Pulmonary artery (tissue), 1 donor: ENCODE measurements around a stretch of chr5.

DNA sequence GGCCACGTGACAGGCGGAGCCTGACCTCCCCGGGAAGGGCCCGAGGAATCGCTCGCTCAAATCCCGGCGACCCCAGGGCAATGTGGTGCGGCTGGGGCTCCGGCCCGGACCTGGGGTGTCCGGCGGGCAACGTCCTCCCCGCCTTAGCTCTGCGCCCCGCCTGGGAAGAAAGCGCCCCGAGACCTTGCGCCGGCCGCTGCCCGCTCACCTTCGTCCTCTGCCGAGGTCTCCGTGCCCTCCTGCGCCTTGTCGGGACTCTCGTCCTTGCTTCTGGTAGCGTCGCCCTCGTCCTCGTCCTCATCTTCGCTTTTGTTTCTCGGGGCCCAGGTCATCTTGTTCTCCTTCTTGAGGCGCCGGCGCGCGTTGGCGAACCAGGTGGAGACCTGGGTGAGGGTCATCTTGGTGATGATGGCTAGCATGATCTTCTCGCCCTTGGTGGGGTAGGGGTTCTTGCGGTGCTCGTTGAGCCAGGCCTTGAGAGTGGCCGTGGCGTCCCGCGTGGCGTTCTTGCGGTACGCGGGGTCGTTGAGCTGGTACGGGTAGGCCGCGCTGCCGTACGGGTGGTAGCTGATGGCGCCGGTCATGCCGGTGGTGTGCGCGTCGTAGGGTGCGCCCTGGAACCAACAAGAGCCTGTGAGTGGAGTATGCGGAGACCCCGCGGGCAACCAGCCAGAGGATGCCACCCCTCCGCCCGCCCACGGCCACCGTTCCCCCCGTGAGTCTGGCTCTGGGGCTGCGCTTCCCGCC lies 2.1 kb downstream of the IRX2 start:
- PRO-cap: no peak

GRCh38 chr5:2754367-2755557 lies 3.3 kb upstream of the IRX2 start:
- PRO-cap: no peak

DNA sequence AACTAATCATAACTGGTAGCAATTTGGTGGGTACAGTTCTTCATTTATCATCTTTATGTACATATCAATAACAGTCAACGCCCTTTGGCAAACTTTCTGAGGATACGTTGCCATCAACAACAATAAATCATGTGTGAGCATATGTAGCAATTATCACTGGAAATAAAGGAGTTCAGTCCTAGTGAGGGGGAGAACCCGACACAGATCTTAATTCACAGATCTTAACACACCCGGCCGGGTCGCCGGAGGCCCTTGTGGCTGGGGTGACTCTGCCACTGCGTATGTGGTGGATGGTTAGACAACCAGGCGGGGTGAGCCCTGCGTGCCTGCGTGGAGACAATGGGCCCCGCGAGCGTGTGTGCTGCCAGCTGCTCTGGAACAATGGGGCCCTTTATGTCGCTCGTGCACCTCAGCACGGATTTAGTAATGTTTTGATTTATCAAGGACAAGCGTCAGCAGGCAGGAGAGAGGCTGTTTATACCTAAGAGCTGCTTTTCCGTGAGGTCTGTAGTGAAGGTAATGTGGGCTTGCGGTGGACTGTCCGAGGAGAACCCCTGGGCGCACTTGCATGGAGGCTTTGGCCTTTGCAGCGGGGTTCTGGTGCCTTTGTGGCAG lies 284.7 kb upstream of the IRX1 start:
- PRO-cap: no peak

DNA sequence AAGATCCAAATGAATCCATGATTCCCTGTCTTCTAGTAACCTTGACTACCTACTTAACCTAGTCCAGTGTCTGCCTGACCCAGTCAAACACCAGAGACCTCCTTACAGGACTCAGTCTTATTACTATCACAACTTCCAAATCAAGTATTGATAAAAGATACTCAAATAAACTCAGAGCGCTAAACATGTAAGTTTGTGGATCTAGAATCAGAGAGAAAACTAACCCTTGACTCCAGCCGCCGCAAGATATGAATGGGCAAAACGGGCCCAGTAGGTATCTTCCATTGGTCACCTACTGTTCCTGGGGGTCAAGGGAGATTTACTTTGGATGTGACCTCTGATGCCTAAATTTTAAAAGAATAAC lies 374.4 kb upstream of the ADAMTS16 start:
- PRO-cap: no peak

GRCh38 chr5:6430297-6430796 lies 18.3 kb upstream of the UBE2QL1 start:
- PRO-cap: no peak

DNA sequence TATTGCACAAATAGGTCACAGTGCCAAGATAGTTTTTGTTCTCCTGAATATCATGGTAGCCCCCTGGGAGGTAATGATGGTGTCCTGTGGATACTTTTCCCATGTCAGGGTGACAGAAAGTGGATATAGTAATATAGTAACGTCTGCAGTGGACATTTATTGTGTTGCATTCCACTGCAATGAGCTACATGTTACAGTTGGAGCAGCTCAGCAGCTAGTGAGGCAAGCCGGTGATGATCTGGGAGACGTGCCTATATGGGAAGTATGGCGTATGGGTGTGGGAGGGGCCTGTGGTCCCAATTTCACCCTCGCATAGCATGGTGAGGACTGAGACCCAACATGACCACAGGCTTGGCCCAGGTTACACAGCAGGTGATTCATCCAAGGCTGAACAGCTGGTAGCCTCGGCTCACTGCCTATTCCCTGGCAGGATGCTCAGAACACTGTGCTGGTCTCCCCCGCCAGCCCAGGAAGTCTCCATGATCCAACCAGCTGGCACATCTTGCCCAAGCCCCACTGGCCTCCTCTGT lies 81.6 kb downstream of the NSUN2 start:
- PRO-cap: no peak

DNA sequence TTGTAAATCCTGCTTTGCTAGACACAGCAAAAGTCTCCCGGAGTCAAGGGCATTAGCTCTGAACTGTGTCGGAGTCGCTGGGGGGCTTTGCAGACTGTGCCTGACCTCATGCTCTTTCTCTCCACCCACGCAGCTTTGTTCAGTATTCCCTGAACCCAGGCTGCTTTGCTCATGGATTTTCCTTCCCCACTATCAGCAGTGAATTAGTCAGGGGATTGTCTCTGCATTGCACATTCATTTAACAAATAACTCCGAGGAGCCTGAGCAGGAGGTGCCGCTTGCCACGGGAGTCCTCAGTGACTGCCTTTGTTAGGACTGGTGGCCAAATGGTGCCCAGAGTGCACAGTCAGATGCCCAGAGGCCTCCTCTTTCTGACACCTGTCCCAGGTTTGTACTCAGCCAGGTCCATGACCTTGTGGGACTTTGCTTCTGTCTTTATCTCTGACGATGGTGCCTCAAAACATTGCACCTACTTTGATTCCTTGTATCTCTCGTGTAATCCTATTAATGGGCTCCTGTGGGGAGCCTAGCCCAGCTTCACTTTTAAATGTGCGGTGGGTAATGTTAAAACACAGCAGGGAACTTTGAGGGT lies 4.3 kb downstream of the SRD5A1 start:
- PRO-cap: no peak

GRCh38 chr5:7991015-7991678 lies 122.2 kb downstream of the MTRR start:
- PRO-cap: no peak

GRCh38 chr5:9015218-9015417 lies 530.8 kb downstream of the SEMA5A start:
- PRO-cap: unidirectional peak, minus-strand start at chr5:9015290

GRCh38 chr5:10303459-10304242 lies 4.1 kb downstream of the CMBL start:
- PRO-cap: no peak

- PRO-cap: no peak
These were observed 14.2 kb upstream of the MARCHF6 start for GRCh38 chr5:10339069-10339856.

GRCh38 chr5:10373066-10373874 lies 19.8 kb downstream of the MARCHF6 start:
- PRO-cap: no peak

GRCh38 chr5:10423002-10423635 lies 18.6 kb upstream of the ROPN1L start:
- PRO-cap: no peak

- PRO-cap: no peak
These were observed 1.2 kb upstream of the ANKRD33B start for GRCh38 chr5:10562608-10563034.

- PRO-cap: no peak
These were observed 31.4 kb downstream of the ANKRD33B start for GRCh38 chr5:10595231-10595765.

GRCh38 chr5:10729533-10730095 lies 31.4 kb downstream of the DAP start:
- PRO-cap: no peak

DNA sequence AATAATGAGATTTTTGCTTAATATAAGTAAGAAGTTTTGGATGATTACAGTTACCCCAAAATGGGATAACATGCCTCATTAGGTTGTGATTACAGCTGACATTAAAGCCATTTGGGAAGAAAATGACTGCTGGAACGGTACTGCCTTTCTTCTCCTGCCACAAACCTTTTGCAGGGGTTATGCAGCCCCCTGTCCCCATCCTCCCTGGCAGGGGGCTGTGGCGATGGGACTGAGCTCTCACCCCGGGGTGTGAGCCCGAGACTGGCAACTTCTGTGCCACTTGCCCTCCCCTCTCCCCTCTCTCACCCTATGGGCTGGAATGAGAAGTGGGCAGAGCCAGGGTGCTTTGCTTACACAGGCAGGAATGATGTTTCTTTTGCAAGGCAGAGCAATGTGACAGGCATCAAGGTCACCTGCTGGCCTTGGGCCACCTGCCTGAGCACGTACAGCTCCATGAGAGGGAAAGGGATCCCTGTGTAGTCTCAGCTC lies 252.6 kb upstream of the DAP start:
- PRO-cap: no peak

- PRO-cap: unidirectional peak, minus-strand start at chr5:14184852; unidirectional peak, minus-strand start at chr5:14184929
These were observed 41.5 kb downstream of the TRIO start for GRCh38 chr5:14184651-14185016.

DNA sequence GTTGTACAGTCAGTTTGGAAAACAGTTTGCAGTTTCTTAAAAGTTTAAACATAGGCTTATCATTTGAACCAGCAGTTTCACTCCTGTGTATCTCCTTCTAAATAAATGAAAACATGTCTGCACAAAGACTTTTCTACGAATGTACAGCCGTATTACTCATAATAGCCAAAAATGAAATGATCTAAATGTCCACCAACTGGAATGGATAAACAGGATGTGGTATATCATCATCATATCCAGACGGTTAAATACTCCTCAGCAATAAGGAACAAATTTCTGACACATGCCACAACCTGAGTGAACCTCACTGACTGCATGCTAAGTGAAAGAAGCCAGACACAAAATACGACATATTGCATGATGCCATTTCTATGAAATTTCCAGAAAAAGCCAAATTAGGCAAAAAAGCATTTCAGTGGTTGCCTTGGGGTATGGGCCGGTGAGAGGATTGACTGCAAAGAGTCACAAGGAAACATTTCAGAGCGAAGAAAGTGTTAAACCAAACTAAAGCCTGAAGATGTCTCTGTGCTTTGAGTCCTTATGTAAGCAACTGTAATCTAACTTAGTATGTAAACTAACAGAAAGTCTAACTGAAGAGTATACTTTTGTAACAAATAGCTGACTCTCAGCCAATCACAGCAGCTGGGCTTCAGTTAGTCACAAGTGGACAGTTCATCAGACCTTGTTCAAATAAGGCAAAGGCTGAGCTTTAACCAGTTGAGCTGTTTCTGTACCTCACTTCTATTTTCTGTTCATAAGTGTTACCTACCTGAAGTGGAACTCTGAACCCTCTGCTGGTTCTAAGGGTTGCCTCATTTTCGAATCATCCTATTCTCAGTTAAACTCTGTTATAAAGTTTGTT lies 65.2 kb downstream of the TRIO start:
- PRO-cap: no peak

GRCh38 chr5:14296903-14297265 lies 153.7 kb downstream of the TRIO start:
- PRO-cap: no peak